Right ventricle myocardium (tissue), 1 donor: Measurements from ENCODE around the gene ZNF91.

DNA sequence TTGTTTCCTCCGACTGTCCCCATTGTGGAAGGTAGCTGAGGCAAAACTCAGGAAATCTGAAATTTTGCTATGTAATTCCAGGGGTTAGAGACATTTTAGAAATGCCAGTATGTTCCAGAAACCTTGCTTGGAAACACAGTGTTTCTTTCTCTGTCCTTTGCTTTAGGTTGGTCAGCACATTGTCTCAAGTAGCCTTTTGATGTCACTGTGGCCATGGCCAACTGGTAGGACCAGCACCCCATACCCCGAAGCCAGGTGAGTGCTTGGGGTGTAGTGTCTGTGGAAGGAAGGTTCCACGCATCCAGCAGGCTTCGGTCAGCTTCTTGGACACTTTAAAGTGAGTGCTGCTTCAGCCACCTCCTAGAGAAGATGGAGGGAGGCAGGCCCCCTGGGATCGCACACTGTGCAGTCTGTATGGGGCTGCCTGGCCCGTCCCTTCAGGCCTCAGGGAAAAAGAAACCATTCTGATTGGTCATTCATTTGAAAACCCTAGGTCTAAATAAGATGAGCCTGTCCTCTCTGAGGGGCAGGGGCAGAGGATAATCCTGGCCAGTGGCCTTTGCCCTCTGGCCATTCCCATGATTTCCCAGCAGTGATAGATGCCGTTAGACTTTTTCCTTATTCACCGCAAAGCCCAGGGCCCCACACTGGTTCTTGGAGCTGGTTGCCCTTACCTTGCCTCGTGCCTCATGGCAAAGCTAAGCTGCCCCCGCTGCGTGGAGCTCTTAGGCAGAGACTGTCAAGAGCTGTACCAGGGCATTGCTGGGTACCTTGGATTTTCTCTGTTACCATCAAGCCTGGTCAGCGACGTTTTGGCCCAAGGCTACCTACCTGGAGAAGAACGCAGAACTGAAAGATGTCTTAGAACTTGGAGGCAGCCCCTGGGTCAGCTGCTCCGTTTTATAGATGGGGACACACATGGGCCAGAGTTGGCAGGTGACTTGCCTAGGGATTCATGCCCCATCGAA is 30.8 kb downstream of the GATAD2A start:
- PRO-cap, 2 experiments, result no peak in any of the 2 experiments

DNA sequence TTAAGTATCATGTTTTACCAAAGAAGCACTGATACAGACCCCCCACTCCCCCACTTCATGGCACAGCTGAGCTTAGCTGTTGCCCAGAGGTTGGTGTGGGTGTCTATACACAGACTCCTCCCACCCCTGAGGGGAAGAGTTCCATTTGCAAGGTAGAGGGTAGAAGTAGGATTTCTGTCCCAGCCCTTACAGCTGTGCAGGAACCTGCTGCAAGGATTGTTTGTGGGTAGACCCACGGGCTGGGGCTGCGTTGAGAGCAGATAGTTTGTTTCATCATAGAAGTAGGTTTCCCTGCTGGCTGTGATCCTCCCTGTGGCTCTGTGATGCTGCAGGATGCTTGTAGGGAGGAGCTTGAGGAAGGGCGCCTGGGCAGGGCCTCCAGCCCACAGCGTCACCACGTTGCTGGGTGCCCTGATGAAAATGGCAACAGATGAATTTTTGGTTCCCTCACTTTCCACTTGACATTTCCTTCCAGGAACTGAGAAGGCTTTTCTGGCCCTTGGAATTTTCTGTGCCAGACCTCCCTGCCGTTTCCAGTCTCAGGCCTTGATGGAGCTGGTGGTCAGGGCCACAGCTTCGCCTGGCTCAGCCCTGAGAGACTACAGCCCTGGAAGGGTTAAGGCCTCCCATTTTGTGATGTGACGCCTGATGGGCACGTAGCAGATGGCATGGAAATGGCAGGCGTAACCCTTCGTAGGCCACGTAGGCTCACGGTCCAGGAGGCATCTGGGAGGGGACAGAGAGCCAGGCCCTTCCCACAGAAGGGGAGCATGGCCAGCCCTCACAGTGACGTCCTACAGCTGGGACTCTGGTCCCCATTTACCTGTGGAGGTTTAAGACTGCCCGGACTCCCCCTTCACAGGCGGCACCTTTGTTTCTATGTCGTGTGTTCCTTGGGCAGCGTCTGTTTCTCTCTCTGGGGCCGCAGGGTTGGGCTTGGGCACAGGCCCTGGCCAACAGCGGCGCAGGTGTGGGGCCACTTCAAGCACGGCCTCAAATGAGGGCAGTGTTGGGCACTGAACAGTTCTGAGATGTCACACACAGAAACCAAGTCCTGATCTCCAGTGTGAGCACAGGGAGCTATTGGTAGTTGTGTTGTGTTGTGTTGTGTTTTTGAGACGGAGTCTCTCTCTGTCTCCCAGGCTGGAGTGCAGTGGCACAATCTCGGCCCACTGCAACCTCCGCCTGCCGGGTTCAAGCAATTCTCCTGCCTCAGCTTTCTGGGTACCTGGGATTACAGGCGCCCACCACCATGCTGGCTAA is 42.3 kb downstream of the GATAD2A start:
- PRO-cap, 2 experiments, result no peak in any of the 2 experiments

DNA sequence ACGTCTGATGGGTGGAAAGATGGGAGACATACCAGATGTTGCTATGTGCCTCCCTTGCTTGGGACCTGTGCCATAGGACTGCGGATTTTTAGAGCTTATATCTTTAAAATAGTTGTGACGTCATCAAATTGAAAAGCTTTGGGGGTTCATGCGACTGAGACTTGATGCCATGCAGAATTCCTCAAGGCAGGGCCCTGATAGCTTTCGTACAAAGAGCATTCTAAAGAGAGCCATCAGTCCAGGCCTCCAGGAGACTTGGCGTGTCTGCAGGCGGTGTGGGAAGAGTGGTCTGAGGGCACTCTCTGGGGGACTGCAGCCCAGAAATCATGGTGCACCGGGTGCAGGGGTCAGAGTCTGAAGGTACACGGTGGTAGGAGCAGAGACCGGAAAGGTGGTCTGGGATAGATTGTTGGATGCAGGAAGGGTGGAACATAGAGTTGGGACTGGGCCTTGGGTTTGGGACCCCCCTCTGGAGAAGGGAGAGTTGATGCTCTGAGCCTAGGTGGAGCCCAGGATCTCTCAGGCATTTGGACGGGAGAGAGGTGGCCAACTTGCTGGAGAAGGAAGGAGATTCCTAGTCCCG is 38.0 kb downstream of the TSSK6 start:
- PRO-cap, 2 experiments, result no peak in any of the 2 experiments

- PRO-cap, 2 experiments, result no peak in any of the 2 experiments
Measured at GRCh38 chr19:19495615-19496278, 19.6 kb downstream of the TSSK6 start.

DNA sequence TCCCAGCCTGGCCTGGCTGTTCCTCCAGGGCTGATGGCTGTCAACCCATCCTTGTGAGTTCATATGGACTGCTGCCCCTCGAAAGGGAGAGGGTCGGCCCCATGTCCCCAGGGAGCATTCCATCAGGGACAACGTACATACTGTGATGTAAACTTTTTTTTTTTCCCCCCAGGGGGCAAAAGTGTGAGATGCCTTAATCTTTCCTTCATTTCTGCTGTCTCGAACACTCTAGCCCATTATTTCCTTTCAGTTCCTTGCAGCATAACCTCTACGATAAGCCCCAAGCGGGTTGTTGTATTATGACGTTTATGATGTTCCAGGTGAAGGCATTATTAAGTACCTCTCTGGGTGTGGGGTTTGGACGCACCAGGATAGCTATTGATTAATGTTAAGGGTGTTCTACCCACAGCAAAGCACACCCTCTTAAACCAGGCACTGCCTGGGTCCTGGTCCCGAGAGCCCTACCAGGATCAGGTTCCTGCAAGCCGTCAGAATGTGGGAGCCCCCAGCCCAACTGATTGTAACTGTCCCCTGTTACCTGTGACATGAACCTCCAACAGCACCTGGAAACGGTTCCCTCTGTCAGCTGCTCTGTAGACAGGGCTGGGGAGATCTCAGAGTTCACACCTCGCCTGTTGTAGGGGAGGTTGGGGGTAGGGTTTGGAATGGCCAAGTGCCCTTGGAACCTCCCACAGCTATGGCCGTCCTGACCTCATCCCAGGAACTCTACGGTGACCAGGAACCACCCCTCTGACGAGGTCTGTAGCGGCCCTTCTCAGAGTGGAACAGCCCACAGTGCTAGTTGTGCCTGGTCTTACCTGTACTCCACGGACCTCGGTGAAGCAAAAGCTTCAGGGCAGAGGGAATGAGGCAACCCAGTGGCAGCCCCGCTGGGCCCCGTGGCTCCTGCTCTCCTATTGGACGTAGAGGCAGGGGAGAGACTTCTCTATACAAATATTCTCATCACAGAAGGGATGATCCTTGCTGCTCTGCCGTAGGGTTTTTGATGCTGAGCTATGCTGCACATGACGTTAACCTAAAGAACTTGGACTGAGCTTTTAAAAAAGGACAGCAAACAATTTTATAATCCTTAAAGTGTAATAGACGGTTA is 7.4 kb downstream of the TSSK6 start:
- PRO-cap, 2 experiments, result no peak in any of the 2 experiments

GRCh38 chr19:19618813-19619127 is 283 bp upstream of the PBX4 start:
- PRO-cap, 2 experiments, result no peak in any of the 2 experiments

DNA sequence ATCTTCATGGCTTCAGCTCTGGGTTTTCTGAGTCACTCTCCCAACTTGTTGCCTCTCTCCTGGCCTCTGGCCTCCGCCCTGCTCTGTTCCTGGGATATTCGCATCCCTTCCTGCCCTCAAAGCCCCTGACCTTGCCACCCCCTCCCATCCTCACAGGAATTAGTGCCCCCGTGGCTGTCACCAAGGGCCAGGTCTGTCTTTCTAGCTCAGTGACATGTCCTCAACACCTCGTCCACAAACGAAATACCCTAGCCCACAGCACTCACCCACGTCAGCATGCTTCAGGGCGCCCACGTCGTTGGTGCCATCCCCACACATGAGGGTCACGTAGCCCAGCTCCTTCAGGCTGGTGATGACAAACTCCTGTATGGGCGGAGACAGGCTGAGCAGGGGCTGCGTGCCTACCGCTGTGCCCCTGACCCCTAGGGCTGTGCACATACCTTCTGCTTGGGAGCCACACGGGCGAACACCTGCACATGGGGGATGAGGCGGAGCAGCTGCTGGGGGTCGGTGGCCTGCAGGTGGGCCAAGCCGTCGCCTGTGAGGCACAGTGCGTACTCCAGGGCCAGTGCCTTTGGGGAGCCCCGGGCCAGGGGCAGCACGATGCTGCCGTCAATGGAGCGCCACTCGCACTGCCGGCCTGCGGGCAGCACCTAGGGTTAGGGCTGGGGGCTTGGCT is 6.0 kb upstream of the GMIP start:
- PRO-cap, 2 experiments, result no peak in any of the 2 experiments

- PRO-cap, 2 experiments, result no peak in any of the 2 experiments
Measured at GRCh38 chr19:19662792-19663053, 753 bp downstream of the ATP13A1 start.

DNA sequence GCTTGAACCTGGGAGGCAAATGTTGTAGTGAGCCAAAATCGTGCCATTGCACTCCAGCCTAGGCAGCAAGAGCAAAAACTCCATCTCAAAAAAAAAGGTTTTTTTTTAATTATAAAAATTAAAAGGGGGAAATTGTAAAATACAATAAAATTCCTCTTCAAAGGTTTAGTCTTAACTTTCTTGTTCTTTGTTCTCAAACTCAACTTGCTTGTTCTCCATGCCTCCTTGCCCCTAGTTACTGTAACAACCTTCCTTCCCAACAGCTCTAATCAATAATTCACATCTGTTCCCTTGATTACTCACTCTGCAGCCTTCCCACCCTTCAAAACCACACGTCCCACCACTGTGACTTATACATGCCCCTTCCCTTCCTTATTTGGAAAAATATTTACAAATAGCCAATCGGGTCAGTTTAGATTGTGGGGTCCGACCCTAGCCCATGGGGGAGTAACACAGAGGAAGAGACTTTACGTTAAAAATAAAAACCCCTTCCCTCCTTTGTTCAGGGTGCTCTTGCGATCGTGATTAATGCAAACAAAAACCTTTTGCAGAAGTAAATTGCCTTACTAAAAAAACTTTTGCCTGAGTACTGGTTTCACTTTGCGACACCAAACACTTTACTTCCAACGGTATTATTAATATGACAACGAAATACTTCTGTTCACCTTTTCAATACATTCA is 603 bp upstream of the ZNF93 start:
- PRO-cap, 2 experiments, result no peak in any of the 2 experiments

DNA sequence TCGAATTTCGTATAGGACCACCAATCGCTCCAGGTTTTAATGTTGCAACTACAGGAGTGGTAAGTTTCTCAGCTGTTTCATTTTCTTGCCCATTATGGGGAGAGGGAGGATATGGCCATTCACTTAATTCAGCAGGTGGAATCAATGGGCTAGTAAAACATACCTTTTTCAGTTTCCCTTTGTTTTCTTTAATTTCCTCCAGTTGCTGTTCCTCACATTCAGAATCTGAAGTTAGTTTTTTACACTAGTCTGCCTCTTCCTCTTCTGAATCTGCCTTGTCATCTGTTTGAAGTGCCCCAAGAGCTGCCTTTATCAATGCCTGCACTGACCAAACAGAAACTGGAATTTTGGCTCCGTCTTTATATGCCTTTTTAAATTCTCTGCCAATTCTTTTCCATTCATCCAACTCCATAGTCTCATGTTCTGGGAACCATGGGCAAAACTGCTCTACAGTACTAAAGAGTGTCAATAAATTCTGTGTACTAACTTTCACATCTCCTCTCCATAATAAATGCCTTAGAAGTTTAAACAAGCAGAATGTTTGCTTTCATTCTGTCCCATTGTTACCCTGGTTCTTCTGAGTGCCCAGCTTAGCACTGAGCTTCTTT is 154.1 kb downstream of the ZNF486 start:
- PRO-cap, 2 experiments, result no peak in any of the 2 experiments

- PRO-cap, 2 experiments, result no peak in any of the 2 experiments
Measured at GRCh38 chr19:21084195-21084754, 2.3 kb downstream of the ZNF714 start.

DNA sequence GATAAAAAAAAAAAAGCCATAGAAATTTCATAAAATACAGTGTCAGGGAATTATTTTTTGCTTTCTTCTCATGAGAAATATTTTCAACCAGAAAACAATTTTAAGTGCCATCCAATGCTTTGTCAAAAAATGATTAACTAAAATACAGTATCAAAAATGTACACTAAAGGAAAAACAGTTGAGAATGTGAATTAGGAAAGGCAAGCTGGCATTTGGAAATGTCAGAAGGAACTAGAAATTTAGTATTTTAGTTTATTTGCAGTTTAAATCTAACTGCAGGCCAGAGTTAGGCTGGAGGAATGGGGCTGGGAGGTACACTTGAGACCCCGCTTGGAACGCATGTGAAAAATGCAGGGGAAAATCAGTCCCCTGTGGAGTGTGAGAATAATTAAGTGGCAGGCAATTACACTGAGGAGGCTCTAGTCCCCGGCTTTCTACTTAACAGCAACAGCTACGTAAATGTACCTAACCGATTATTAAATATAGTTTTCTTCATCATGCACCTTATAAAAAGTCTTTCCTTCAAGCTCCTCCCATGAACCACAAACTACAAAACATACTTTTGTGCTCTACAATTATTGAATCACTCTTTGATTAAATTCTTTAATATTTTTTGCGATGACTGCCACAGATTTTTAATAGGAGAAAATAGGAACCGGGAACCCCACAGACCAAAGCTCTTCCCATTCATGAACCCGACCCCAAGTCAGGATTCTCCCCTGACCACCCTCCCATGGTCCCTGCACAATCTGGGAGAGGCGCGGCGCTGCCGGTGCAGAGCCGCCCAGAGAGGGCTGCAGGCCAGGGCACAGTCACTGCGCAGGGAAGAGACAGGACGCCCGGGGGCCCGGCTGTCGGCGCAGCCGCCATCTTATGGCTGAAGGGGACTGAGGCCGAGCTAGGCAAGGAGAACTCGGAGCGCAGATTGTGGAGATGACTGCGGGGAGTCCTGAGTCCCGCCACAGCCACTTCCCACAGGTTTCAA is 735 bp downstream of the ZNF708 start:
- PRO-cap, 2 experiments, result peak in 2 of 2 experiments; most common plus-strand start position 777 of the sequence (in 1); most common minus-strand start position 708 of the sequence (in 1)

GRCh38 chr19:21677772-21678590 is 89.4 kb downstream of the ZNF100 start:
- PRO-cap, 2 experiments, result no peak in any of the 2 experiments

DNA sequence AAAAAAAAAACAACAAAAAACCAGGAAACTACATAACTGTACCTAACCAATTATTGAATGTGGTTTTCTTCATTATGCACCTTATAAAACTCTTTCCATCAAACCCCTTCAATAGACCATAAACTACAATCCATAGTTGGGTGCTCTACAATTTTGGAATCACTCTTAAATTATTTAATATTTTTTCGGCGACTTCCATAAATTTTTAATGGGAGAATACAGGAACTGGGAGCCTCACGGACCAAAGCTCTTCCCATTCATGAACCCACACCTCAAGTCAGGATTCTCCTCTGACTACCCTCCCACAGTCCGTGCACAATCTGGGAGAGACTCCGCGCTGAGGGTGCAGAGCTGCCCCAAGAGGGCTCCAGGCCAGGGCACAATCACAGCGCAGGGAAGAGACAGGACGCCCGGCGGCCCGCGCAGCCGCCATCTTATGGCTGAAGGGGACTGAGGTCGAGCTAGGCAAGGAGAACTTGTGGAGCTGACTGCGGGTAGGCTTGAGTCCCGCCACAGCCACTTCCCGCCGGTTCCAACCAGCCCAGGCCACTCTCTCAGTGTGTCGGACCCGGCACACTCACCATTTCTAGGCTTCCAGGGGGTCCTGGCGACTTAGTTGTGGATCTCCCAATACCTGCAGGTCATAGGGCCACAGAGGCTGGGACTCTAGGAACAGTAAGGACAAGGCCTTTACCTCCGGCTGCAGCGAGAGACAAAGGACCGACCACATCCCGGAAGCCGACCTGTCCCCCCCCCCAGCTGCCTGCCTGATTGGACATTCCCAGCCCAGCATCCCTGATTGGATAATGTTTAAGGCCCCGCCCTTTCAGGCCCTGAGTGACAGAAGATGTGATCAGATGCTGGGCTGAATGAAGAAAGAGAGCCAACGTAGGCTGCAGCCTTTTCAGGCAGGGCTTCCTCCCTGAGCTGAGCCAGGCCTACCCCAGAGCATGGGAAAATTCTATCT is 18.6 kb upstream of the ZNF676 start:
- PRO-cap, 2 experiments, result peak in 2 of 2 experiments; most common plus-strand start position 886 of the sequence (in 2); most common minus-strand start position 436 of the sequence (in 1)

DNA sequence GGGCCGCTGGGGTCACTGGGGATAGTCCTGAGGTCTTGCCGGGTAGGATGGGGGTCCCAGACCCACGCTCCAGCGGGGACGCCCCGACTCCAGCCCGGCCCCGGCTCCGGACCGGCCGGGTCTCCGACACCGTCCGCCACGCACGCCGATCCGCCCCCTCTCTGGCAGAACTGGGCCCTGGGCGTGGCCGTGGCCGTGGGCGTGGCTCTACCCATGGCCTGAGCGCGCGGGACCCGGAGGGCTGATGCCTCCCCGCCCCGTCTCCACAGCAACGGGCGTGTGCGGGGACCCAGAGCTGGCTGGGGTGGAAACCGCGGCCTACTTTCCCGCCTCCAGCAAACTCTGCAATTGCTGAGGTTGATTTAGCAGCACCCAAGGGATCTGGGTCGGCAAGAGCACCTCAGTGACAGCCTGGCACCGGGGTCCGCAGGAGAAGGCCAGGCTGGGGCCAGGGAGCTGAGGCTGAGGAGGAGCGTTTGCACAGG is 96.0 kb upstream of the ZNF98 start:
- PRO-cap, 2 experiments, result no peak in any of the 2 experiments

DNA sequence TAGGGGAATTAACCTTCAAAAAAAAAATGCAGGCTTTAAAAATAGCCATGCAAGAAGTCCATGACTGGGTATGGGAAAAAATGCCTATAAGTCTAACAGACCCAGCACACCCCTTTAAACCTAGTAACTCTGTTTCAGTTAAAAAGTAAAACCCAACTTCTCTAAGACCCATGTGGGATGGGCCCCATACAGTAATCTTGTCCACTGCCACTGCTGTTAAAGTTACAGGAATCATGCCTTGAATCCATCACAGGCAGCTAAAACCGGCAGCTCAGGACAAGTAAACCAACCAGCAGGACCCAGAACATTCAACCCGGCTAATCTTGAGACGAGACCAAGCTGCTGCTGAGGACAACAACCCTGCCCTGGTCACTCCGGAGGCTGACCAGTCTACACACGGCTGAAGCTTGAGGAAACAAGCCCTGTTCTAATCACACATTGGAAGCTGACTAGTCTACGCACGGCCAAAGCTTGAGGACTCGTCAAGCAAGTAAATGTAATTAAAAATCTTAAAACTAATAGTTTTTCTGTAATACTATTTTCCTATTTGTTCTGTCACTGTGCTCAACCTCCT is 105.2 kb upstream of the ZNF492 start:
- PRO-cap, 2 experiments, result no peak in any of the 2 experiments

DNA sequence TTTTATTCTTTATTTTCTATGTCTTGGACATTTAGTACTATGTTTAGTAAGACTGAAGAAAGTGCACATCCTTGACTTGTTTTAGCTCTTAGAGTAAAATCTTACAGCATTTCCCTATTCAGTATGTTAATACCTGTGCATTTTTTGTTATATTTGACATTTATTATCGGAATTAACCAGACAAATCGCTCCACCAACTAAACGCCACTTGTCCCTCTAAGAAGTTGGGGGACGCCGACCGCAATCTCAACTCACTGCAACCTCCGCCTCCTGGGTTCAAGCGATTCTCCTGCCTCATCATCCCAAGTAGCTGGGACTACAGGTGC is 60.5 kb downstream of the ZNF492 start:
- PRO-cap, 2 experiments, result peak in 1 of 2 experiments; most common minus-strand start position 202 of the sequence (in 1)

- PRO-cap, 2 experiments, result no peak in any of the 2 experiments
Measured at GRCh38 chr19:23261216-23262037, 11.2 kb upstream of the ZNF724 start.

DNA sequence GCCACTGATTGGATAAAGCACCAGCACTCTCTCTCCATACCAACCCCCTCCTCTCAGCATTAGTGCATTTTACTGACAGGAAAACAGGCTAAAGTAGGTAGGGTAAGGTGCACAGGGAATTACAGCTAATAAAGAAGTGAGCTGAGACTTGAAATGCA is 24.0 kb upstream of the ZNF724 start:
- PRO-cap, 2 experiments, result peak in 2 of 2 experiments; most common plus-strand start position 56 of the sequence (in 1)

DNA sequence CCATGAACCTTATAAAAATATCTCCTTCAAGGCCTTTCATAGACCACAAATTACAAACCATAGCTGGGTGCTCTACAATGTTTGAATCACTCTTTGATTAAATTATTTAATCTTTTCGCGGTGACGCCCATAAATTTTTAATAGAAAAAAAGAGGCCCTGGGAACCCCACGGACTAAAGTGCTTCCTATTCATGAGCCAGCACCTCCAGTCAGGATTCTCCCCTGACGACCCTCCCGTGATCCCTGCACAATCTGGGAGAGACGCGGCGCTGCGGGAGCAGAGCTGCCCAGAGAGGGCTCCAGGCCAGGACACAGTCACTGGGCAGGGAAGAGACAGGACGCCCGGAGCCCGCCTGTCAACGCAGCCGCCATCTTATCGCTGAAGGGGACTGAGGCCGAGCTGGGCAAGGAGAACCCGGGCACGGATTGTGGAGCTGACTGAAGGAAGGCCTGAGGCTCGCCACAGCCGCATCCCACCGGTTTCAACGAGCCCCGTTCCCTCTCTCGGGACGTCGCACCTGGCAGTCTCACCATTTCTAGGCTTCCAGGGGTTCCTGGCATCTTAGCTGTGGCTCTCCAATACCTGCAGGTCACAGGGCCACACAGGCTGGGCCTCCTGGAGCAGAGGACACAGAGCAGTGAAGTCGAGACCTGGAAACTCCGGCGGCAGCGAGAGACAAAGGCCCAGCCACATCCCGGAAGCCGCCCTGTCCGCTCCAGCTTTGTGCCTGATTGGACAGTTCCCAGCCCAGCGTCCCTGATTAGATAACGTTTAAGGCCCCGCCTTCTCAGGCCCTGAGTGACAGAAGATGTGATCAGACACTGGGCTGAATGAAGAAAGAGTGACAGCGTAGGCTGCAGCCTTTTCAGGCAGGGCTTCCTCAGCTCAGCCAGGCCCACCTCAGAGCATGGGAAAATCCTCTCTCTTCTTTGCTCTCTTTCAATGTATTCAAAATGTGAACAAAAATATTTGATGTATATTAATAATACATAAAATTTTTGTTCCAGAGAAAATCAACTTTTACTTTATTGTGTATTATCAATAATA is at the start of gene ZNF91:
Gene ZNF91, minus strand, starts transcription at position 678 of the 1,048 bp plus-strand sequence.
- PRO-cap, 2 experiments, result peak in 2 of 2 experiments; most common plus-strand start position 280 of the sequence (in 1); most common minus-strand start position 678 of the sequence (in 2)